Mammary microvascular endothelial cell (primary cell): ENCODE measurements around a stretch of chr10.

DNA sequence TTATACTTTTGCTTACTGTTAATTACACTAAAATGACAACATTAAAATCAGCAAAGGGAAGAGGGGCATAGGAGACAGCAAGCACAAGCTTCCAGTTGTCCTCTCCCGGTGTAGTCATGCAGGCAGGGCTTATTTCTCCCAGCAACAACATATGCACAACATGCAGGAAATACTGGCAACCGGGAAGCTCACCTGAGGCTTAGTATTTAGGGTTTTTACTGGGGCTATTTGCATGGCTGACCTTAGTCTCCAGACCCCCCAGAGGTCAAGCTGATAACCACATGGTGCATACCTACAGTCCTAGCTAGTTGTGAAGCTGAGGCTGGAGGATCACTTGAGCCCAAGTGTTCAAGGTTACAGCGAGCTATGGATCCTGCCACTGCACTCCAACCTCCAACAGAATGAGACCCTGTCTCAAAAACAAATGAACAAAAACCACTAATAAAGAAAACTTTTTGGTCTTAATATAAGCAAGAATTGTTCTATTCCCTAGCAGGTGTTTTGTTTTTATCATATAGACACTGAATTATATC lies 12.8 kb upstream of the JMJD1C start:
- RAMPAGE, long total RNA = no peak

DNA sequence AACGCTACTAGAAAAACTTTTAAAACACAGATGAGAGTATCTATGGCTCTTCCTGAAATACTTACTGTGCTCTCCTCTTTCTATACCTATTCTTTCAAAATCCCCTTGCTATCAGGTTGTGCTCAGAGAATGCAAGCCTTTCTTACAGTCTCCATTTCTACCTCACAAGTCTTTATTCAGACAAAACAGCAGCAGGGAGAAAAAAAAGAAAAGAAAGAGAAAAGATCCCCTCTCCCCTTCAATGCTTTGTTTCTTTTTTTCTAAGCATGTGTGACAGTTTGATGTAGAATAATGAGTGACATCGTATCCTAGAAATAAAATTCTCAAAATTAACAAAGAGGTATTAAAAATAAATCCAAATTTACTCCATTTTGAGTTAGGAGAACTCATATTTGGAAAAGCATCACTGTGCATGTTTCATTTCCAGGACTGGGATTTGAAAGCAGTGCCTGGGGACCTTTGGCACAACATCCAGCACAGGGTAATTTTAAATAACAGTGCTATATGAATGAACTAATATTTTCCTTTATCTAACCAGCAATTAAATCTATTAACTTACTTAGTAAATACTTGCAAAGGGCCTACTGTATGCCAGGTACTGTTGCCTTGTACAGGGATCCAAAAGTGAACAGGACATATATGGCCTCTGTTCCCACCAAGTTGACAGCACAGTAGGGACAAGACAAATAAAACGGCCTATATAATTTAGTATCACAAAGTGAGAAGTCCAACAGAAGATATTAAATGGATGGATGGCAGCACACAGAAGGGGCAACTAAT lies 19.6 kb upstream of the JMJD1C start:
- RAMPAGE, long total RNA = no peak

- RAMPAGE, long total RNA = no peak
Observed at GRCh38 chr10:63573308-63573793, 52.1 kb downstream of the REEP3 start.

- RAMPAGE, long total RNA = no peak
Observed at GRCh38 chr10:63597918-63598188, 76.7 kb downstream of the REEP3 start.

DNA sequence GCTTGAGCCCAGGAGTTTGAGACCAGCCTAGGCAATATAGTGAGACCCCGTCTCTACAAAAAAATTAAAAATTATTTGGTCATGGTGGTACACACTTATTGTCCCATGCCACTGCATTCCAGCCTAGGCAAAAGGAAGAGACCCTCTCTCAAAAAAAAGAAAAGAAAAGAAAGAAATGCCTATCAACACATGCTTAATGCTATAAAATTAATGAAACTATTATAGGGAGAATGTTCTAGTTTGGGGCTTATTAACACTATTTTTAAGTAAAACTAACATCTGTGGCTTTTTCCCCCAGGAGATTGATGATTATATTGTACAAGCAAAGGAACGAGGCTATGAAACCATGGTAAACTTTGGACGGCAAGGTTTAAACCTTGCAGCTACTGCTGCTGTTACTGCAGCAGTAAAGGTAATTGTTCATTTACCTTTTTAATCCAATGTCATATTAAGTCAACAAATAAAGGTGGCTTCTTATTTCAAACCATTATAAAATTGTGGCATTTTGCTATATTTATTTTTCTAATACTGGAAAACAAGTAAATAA lies 77.7 kb downstream of the REEP3 start:
- RAMPAGE, long total RNA = no peak

DNA sequence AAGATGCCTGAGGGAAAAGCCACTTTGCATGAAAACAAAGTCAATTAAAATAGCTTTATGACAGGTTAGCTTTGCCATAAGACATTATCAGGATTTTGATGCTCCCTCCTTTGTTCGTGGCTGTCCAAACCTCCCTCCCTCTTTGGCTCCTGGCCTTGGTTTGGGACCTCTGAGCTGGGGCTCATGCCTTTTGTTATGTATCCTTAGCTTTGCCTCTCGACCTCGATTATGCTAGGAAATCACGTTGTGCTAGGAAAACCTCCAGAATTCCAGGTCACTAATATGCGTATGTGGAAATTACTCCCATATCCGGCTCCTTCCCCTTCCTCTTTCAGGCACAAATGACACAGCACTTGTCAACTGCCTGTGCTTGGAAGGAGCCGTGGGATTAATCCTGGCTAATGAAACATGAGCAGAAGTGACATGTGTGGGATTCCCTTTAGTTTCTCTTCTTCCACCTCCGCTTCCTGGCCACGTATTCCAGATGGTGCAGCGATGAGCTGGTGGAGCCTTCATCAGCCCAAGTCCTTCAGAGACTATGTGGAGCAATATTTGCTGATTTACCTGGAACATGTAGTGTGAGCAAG lies 149.1 kb downstream of the REEP3 start:
- RAMPAGE, long total RNA = no peak

DNA sequence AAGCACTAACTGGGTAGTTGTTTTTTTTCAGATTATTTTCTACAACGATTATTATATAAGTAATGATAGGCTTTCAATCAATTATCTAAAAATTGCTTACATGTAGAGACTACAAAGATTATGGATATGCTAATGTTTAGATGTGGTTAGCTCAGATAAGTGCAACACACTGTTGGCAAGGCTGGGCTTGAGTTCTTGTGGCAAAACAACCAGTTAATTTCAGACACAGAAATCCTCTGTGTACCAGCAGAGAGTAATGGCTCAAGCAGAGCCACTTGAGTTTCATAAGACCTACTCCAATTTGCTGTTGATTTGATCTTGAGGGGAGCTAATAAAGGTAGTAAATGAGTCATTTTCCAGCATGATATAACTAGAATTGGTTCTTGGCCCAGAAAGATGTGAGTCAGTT lies 185.9 kb downstream of the REEP3 start:
- RAMPAGE, long total RNA = no peak

- RAMPAGE, long total RNA = no peak
Observed at GRCh38 chr10:63799236-63799629, 278.0 kb downstream of the REEP3 start.

DNA sequence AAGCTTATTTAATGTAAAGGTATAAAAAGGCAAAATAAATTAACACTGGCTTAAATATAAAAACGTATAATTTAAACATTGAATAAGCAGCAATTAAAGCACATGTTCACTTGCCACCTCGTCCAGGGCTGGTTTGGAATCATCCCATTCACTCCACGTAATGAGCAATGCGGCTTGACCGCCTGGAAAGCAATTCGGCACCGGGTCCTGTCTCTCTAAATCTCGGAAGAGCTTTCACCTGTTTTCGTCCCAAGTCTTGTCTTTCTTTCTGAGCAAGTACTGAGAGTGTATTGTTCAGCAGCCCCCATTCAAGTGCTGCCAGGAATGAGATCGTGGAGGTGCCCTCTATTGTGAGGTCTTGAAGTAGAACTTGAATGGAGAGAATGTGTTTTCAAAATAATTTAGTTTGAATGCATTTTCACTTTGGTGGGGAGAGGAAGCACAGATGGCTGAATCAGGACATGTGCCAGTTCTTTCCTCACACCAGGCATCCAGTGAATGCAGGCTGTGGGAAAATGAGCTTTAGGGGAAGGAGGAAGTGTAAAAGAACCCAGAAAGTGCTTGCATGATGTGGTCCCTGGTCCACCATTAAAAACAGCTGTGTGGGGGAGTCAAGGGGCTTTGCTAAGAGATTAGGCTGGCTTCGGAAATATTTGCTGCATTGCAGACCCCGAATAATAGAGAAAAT lies 515.3 kb downstream of the REEP3 start:
- RAMPAGE, long total RNA = no peak

DNA sequence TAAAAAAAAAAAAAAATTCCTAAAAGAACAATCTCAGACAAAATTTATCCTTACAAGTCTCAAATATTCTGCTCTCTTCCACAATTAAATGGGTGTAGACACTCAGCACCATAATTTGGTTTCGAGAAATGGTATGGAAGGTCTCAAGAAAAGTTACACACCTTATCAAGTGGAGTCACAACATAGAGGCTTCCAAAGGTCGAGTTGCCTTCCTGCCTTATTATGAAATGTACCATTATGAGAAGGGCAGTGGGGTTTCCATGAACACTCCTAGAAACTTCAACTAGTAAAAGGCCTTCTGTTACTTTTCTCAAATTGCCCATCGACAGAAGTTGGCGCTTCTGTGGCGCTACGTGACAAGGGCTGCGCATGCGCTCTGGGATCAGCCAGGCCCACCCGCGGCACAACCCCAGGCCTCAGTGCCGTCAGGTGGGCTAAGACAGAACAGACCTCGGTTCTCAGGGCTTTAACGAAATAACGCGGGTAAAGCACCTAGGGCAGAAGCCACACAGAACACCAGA lies 67.3 kb upstream of the CTNNA3 start:
- RAMPAGE, long total RNA = no peak

- RAMPAGE, long total RNA = no peak
Observed at GRCh38 chr10:67772885-67773272, 65.1 kb downstream of the DNAJC12 start.

GRCh38 chr10:67811818-67812450 lies 26.1 kb downstream of the DNAJC12 start:
- RAMPAGE, long total RNA = no peak

DNA sequence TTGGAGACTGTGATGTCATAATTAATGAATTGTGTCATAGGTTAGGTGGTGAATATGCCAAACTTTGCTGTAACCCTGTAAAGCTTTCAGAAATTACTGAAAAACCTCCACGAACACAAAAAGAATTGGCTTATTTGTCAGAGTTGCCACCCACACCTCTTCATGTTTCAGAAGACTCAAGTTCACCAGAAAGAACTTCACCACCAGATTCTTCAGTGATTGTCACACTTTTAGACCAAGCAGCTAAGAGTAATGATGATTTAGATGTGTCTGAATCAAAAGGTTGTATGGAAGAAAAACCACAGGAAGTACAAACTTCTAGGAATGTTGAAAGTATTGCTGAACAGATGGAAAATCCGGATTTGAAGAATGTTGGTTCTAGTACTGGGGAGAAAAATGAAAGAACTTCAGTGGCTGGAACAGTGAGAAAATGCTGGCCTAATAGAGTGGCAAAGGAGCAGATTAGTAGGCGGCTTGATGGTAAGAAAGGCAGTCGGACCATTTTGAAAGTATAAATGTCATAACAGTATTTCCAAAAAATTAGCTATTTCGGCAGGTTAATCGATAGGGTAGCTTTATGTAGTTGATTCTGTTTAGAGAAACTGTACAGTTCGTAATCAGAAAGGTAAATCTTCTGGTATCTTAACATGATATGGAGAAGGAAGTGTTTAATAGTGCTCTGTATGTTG lies 28.2 kb downstream of the SIRT1 start:
- RAMPAGE, long total RNA = no peak

DNA sequence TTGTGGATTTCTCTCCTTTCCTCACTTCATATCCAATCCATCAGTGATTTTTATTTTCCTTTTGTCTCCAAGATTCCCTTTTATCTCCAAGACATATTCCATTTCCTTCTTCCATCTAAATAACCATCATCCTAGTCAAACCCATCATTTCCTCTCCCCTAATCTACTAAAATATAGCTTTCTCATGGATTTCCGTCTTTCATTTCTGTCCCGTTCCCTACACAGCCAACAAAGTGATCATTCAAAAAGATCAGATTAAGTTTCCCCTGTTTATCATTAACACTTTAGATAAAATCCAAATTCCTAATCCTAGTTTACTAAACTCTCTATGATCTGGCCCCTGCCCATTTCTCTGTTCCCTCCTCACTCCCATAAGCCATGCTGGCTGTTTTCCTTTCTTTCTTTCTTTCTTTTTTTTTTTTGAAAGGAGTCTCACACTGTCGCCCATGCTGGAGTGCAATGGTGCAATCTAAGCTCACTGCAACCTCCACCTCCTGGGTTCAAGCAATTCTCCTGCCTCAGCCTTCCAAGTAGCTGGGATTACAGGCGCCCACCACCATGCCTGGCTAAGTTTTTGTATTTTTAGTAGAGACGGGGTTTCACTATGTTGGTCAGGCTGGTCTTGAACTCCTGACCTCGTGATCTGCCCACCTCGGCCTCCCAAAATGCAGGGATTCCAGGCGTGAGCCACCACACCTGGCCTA lies 80.1 kb downstream of the SIRT1 start:
- RAMPAGE, long total RNA = no peak

DNA sequence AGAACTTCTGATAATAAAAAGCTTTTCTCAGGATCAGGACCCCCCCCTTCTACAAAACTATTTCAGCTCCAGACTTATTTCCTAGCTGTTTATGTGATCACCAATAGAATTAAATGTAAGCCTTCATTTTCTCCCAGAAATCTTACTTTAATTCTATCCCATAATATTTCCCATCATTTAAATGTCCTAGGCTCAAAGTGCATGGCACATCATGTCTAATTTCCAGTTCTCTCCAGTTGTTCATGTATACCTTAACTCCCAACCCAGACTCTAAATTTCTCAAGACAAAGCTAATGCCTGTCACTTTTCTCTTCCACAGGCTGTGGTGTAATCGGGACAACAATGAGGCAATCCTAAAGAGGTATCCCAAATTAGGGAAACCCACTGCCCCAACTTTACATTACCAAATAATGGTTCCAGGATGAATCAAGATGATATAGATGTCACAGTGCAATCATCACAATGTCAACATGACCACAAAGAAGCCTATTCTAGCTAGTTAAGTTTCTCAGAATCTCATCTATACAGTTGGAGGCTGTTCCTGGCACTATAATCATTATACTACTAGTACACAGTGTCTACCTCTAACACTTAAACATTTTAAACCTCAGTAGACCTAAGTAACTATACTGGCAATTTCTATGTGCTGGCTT lies 4.2 kb downstream of the HERC4 start:
- RAMPAGE, long total RNA = no peak

DNA sequence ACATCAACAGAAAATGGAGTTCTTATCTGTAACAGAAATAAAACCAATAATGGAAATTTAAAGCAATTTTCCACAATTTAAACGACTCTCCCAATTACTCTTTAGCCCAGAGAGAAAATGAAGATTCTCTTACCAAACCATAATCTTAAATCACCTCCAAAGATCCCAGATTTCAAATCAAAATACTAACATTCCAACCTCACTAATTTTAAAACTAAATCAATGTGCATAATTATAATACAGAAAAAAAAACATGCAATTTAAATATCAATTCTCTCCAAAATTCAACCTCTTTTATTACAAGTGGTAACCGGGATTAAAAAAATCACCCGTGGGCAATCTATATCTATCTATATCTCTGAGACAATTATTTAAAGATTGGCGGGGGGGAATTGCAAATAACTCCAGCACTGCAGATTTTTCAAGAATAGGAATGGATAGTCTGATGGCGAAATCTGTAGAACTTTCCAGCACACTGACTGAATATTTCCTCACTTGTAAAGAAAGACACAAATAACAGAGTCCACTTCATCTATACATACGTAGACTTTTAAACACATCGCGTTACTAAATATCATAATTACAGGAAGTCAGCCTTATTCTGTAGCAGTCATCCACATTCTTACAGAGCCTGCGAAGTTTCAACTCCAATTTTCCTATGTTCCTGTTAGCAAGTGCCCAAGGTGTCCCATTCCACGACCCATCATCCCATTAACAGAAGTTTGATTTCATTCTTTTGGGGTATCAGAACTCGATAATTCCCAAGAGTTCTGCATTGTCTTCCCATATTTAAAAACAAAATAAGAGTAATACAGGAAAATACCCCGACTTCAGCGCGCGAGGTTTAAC lies 1.2 kb downstream of the HERC4 start:
- RAMPAGE, long total RNA = no peak

- RAMPAGE, long total RNA = no peak
Observed at GRCh38 chr10:68331269-68331993, 433 bp upstream of the HNRNPH3 start.

DNA sequence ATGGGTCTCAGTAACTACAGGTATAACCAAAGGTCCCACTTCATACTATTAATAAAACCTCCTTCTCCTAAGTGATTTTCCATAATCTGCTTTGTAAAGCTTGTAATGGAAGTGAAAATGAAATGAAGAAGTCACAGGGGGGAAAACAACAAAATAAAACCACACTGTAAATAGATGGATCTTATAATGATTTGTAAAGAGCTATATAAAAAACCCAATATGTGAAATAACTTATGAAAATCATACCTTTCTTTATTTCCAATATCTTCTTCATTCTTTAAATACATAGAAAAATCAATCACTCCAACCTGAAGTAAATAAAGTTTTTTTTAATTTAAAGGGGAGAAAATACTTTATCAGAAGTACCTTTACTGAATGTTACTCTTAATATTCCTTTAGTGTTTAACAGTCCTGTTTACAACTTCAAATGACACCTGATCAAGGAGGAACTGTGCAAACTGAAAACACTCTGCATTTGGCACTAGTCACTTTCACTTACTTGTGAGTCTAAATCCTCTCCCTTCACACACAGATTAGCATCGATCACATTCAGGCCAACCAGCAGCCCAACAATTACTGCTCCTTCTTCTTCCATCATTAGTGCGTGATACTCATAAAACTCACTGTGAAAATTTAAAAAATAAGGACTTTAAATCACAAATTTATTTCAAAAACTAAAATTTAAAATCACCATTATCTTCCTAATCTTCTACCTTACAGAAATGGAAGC lies 13.1 kb downstream of the RUFY2 start:
- RAMPAGE, long total RNA = no peak

- RAMPAGE, long total RNA = no peak
Observed at GRCh38 chr10:68405959-68406697, 949 bp downstream of the RUFY2 start.

DNA sequence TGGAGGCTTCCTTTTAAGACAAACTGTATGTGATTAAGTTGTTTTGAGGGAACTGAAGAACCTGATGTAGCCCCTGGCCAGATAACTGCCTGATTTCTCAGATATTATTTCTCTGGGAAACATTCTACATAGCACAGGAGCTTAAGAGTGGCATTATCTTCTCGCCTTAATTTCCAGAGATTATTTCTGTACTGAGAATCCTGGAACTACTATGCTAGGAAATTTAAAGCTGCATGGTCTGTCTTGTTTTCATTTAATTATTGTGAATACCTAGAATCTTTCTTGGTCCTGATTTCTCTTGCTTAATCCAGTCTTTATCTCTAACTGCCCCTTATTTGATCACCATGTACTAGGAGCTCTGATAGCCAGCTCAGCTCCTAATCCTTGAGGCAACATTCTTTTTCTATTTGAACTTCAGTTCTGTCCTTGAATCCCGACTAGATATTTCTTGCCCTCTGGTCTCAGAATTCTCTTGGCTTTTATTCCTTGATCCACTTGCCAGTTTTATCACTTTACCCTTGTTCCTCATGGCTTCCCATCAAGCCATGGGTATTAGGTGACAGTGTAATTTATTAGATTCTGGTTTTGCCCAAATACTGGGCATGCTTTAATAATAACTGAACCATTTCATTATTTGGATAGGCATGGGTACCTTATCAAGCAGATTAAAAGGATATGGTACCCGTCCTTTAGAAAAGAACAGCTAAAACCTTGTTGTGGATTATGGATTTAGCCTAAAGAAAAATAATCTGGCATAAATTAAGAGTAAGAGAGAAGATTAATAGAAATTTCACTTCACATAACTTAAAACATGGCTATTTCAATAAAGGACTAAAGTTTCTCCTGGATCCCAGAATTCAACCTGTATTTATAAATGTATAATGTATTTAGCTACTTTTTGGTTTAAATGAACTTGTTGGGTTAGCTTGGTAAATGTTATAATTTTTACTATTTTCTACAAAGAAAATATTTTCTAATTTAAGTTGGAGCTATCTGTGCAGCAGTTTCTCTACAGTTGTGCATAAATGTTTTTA lies 4.3 kb upstream of the KIFBP start:
- RAMPAGE, long total RNA = no peak